ENCODE measurements around the gene TEX19.

- PRO-cap = unidirectional peak, minus-strand start at chr17:82274476
- RAMPAGE, long total RNA = no peak
Measured at GRCh38 chr17:82274047-82274699, 673 bp upstream of the CSNK1D start.

- PRO-cap = no peak
- RAMPAGE, long total RNA = no peak
Measured at GRCh38 chr17:82334647-82335785, 1.4 kb upstream of the SECTM1 start.

DNA sequence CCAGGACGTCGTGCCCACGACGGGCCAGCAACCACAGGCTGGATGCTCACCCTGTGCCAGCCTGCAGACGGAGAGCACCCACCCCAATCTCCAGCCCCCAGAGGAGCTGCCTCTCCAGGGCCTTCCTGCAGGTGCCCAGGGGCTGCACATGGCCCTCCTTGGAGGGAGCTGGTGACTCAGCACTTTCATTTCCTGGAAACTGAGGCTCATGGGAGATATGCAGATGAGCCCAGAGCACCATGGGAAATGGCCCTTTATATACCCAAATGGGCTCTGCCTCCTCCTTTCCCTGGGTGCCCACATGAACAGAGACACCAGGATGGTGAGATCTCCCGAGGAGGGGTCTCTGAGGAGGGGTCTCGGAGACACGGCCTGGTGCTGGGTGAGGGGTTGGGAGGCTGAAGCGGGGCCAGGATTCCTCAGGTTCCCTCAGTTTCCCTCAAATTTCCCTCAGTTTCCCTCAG lies at the start of gene TEX19:
TEX19 (plus strand) TSS at position 284 of the 464 bp plus-strand sequence.
- PRO-cap = bidirectional peak, plus-strand start at position 284 of the sequence, minus-strand start at position 88 of the sequence
- RAMPAGE, long total RNA = no peak

DNA sequence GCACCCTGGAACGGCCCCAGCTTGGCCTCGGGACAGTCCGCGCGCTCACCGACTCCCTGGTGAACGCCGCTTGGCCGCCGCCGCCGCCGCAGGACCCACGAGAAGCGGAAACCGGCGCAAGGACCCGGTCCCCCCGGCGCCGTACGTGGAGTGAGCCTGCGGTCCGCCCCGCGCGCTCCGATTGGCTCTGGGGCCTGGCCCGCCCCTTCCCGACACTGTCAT lies 262 bp upstream of the NARF start:
- PRO-cap = bidirectional peak, plus-strand start outside the sequence, minus-strand start at position 152 of the sequence
- RAMPAGE, long total RNA = no peak

DNA sequence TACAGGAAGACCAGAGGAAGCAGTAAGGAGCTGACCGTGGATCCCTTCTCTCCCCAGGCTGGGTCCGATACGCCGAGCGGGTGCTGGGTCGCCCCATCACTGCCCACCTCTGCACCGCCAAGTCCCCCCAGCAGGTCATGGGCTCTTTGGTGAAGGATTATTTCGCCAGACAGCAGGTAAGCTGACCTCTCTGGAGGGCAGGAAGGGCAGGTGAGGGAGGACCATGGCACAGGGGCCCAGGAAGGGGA lies 20.1 kb downstream of the NARF start:
- PRO-cap = no peak
- RAMPAGE, long total RNA = no peak

DNA sequence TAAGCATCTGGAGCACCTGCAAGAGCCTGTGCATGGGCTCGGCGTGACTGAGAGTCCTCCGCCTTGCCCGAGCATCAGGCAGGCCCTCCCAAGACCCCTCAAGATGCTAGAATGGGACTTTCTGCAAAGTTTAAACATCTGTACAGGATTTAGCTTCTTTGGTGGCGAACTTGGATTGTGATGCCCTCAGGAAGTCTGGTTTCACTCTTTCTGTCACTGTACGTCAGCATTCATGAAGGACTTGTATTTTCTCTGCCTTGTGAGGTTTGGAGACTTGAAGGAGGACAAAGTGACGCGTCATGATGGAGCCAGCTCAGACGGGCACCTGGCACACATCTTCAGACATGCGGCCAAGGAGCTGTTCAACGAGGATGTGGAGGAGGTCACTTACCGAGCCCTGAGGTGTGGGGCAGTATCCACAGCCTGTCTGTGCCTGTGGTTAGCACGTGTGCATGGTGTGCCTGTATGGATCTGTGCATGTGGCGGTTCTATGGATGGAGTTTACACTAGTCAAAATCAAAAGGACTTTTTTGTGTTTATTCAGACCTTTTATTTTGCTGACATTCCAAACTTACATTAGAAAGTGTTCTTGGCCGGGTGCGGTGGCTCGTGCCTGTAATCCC lies 26.1 kb downstream of the NARF start:
- PRO-cap = no peak
- RAMPAGE, long total RNA = no peak

DNA sequence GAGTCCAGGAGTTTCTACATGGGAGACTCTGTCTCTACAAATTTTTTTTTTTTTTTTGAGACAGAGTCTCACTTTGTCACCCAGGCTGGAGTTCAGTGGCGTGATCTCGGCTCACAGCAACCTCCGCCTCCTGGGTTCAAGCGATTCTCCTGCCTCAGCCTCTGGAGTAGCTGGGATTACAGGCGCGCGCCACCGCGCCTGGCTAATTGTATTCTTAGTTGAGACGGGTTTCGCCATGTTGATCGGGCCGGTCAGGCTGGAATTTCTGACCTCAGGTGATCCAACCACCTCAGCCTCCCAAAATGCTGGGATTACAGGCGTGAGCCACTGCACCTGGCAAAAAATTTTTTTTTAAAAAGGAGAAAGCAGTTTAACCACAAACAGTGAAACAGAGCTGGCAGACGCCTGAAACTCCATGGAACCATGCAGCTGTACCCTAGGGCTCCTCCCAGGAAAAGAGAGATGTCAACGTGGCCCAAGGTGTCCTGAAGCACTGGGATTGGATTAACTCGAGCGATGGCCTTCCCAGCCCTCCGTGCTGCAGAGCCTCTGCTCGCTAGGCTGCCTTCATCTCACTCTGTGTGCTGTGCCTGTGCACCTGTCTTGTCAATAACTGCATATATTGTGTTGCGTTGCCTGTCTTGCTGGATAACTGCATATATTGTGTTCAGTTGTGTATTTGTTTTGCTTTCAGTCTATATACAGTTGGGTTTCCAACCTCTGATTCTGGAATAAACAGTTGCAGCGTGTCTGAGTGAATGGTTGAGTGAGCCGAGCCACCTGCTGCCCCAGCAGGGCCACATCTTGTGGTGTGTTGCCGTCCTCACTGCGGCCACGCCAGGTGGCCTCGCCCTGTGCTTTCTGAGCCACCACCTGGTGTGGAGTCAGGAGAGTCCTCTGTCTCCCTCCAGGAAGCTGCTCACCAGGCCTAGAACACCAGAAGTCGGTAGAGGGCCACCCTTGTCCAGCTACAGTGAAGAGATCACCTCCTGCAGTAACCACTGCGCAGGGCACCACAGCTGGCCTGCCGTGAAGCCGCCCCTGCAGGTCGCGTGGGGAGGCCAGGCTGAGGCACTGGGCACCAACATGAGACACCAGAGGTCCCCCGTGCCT lies 29.4 kb upstream of the FOXK2 start:
- PRO-cap = no peak
- RAMPAGE, long total RNA = no peak

GRCh38 chr17:82521929-82522308 lies 2.4 kb downstream of the FOXK2 start:
- PRO-cap = no peak
- RAMPAGE, long total RNA = no peak

GRCh38 chr17:82544976-82545460 lies 25.5 kb downstream of the FOXK2 start:
- PRO-cap = no peak
- RAMPAGE, long total RNA = no peak

- PRO-cap = no peak
- RAMPAGE, long total RNA = no peak
Measured at GRCh38 chr17:82613224-82614302, 34.7 kb downstream of the WDR45B start.

DNA sequence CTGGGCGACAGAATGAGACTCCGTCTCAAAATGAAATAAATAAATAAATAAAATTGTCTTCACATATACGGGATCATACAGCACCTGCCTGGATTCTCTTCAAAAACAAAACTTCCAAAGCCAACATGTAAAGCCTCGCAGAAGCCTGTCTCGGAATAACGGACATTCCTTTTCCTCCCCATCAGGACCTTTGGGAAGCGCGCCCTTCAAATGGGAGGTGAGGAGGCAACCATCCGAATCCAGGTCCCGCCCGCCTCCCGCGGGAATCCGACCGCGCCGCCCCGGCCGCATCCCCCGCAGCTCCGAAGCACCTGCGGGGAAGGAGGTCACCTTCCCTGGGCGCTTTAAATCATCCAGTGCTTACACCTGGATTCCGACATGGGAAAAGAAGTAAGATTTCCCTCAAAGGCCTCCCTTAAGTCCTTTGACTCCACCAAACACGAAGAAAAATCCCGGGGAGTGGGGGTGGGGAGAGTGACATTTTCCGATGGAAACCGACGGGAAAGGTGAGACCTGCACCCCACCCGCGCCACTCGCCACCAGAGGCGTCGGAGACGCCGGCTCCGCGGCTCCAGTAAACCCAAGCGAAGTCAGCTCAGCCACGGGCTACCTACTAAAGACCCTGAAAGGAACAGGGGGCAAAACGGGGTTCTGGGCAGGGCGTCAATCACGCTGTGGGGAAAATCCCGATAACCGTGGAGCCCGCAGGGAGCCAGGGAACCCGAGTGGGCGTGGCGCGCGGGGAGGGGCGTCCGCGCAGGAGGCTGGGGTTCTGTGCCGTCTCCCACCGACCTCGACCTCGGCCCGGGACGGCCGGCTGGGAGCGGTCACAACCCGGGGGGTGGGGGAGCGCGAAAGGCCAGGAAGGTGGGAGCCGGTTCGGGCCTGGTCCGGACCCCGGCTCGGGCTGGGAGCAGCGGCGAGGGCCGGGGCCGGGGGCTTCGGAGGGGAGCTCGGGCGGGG lies 771 bp downstream of the WDR45B start:
- PRO-cap = bidirectional peak, plus-strand start at position 830 of the sequence, minus-strand start at position 576 of the sequence
- RAMPAGE, long total RNA = no peak

- PRO-cap = no peak
- RAMPAGE, long total RNA = no peak
Measured at GRCh38 chr17:82702942-82703179, 4.4 kb upstream of the RAB40B start.

- PRO-cap = no peak
- RAMPAGE, long total RNA = no peak
Measured at GRCh38 chr17:82807105-82807902, 32.5 kb downstream of the ZNF750 start.

DNA sequence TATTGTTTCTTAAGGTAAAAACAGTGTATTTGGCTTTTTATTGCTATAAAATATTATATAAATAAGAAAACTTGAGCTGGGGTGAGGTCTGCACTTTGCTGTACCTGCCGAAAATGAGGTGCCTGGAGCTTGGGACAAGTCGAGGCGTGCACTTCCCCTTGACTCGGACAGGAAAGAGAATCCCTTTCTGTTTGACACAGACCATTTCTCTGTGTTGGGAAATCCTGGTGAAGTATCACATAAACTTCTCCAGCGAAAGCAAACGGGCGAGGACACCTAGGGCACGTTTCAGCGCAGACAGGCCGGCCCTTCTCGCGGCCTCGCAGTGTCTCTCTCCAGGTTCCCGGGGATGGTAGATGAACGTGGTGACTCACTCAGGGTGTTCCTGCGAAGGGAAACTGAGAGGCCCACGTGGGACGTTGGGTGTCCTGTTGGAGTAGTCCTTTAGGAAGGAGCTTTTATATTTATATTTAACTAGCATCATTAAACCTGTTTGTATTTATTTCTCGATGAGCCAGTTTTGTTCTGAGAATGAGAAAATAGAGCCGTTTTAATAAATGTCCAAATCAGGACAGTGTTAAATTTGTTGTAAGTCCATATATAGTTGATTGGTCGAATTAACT lies 36.3 kb upstream of the ZNF750 start:
- PRO-cap = no peak
- RAMPAGE, long total RNA = no peak

DNA sequence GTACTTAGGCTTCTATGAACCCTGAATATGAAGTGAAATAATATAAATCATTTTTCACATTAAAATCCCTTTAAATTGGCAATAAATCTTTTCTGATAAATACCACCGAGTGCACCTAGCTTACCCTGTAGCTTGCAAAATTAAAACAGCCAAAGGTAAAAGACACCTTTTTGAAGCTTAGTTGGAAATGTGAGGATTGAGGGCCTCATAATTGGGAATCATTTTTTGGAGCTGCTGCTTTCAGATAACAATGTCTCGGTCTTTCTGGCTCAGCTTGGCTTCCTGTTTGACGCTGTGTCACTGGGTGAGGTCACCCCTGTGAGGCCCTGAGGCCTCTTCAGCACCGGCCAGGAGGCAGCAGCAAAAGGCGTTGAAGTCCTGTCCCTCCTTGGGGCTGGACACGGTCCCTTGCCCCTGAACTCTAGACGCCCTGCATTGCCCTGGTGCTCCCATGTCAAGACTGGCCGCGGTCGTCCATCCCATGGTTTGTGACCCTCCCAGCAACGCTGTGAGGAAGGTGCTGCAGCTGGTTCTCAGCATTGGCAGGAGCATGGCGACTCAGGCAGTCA lies 46.0 kb upstream of the ZNF750 start:
- PRO-cap = no peak
- RAMPAGE, long total RNA = no peak

DNA sequence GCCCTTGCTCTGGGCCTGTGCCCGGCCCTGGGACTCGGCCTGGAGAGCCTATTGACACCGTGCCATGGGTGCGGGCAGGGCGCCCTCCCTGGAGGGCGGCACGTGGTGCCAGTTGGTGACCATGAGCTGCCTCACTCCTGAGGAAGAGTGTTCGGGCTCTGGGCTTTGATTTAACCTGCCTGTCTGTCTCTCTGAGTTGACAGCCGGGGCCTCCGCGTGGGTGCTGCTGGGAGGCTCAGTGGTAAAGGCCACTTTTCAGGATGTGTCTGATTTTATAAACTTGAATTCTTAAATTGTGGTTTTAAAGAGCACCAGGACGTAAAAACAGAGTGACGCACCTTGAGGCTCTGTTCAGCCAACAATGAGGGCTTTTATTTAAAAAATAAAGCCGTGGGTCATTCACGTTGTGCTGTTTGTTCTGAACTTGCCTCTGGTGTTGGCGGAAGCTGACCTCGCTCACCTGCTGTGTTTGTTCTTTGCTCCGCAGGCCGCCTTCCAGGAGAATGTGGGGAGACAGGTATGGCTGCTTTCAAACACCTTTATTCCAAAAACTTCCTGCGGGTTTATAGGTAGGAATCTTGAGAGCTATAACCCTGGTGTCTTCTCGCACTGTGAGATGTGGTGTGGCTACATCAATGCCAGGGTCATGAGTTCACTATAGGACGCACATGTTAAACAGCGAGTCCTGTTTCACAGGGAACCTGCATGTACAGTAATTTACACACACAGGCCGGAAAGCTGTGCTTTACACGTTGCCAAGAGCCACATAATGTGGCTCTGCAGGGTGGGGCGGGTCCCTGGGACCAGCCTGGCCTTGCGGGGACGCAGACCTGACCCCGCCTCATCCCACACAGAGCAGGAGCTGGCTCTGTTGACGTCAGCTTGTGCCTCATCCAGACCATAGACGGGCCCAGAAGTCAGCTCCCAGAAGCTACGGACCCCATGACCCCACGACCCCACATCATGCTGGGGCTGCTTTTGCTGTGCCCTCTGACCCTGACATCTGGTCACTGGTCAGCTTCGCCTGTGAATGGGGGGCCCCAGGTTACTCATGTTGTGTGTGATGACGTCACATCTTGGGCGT lies 49.7 kb upstream of the ZNF750 start:
- PRO-cap = no peak
- RAMPAGE, long total RNA = no peak

DNA sequence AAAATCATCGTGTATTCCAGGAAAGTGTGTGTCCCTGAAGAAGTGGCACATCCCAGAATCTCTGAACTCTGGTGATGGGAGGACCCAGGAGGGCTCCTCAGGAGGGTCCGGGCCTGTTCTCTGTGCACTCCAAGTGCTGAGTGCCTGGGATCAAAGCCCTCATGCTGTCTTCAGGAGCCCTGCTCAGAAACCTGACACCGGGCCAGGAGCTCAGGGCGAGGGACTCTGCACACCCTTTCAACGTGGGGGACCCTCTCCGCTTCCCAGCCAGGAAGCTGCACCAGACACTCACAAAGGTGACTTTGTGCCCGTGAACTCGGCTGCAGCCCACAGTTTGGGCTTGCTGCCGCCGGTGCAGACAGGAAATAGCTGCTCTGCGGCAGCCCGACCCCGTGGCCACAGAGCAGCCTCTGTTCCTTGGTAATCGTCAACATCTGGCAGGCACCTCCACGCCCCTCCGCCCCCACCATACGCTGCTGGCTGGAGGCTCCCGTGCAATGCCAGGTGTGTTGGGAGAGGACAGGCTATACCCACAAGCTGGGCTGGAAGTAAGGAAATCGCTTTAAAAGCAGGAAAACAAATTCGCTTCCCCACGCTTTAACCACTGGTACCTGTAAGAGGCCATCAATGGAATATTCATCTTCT lies 65.6 kb downstream of the B3GNTL1 start:
- PRO-cap = bidirectional peak, plus-strand start at position 471 of the sequence, minus-strand start at position 336 of the sequence
- RAMPAGE, long total RNA = no peak

DNA sequence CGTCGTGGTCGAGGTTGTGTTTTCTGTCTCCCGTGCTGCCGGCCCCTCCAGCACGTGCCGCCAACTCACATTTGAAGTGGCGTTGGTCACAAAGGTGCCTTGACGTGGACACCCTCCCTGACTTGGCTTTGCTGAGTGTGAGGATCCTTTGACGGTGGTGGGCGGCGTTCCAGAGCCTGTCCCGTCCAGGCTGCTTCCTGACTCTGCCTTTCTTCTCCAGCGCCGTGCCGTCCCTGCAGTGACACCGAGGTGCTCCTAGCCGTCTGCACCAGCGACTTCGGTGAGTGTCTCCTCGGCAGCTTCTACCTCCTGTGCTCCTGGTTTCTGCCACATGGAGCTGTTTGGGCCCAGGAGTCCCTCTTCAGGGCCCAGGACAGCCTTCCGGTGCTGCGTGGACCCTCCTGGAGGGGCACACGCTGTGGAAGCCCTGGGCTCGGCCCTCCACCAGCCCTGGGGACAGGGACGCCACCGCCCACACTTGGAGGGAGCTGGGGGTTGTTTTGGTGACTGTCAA lies 13.6 kb downstream of the METRNL start:
- PRO-cap = no peak
- RAMPAGE, long total RNA = no peak

- PRO-cap = no peak
- RAMPAGE, long total RNA = no peak
Measured at GRCh38 chr17:83110773-83111417, 31.5 kb downstream of the METRNL start.